OCI-LY7 (cell line): Measurements from ENCODE around the gene COL10A1.

DNA sequence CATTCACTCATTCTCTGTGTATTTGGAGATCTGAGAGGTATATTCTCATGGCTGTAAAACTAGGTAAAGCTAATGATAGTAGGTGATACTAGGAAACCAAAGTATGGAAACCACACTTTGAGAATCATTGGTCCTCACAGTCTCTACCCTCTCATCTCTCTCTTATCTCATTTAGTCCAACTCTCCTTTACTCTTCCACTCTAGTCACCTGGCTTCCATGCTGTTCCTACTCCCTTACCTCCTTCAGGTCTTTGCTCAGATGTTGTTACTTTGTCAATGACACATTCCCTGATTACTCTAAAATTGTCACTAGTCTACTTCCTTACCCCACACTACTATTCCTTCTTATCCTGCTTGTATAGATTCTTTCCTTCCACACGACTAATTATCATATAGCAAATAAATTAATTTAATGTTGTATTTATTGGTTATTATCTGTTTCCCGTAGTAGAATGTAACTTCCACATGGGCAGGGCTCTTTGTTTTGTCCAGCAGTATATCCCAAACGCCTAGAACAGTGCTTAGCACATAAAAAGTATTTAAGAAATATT, 67.5 kb downstream of the REV3L start:
- PRO-cap = no peak
- RAMPAGE, long total RNA = no peak

GRCh38 chr6:111554743-111555638, 50.7 kb downstream of the TRAF3IP2 start:
- PRO-cap = no peak
- RAMPAGE, long total RNA = no peak

DNA sequence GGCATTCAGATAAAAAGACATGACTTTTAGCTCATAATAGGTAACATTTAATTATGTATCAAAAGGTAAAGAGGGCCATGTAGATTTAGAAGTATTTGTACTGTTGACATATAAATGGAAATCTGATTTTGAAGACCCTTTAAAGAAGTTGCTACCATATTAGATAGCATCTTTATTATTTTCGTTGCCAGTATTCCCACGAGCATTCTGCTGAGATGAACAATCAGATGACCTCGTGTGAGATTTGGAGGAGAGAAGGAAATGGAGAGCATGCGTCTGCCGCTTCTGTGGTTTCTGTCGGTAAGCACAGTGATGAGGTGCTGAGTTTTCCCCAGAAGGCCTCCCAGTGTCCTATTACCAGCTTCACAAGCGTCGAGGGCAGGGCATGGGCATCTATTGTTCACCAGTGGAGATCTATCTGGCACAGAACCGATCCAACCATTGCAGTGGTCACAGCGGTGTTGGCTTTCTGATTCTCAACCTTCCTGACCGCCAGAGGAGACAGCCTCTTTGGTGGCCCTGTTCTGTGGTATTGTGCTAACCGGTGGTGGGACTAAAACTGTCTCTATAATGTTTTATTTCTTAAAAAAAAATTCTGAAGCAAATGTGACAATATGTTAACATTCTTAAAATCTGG, 29.4 kb downstream of the TRAF3IP2 start:
- PRO-cap = no peak
- RAMPAGE, long total RNA = no peak

GRCh38 chr6:111589274-111590068, 16.2 kb downstream of the TRAF3IP2 start:
- PRO-cap = no peak
- RAMPAGE, long total RNA = no peak

GRCh38 chr6:111599223-111600062, 6.2 kb downstream of the TRAF3IP2 start:
- PRO-cap = no peak
- RAMPAGE, long total RNA = no peak

GRCh38 chr6:111657091-111657641, 51.5 kb upstream of the TRAF3IP2 start:
- PRO-cap = no peak
- RAMPAGE, long total RNA = no peak

GRCh38 chr6:111686497-111687118, 80.9 kb upstream of the TRAF3IP2 start:
- PRO-cap = no peak
- RAMPAGE, long total RNA = no peak

- PRO-cap = no peak
- RAMPAGE, long total RNA = no peak
Observed at GRCh38 chr6:111708308-111708649, 102.6 kb upstream of the TRAF3IP2 start.

GRCh38 chr6:111734657-111735040, 129.0 kb upstream of the TRAF3IP2 start:
- PRO-cap = no peak
- RAMPAGE, long total RNA = no peak

- PRO-cap = no peak
- RAMPAGE, long total RNA = no peak
Observed at GRCh38 chr6:111762298-111762744, 110.9 kb downstream of the FYN start.

DNA sequence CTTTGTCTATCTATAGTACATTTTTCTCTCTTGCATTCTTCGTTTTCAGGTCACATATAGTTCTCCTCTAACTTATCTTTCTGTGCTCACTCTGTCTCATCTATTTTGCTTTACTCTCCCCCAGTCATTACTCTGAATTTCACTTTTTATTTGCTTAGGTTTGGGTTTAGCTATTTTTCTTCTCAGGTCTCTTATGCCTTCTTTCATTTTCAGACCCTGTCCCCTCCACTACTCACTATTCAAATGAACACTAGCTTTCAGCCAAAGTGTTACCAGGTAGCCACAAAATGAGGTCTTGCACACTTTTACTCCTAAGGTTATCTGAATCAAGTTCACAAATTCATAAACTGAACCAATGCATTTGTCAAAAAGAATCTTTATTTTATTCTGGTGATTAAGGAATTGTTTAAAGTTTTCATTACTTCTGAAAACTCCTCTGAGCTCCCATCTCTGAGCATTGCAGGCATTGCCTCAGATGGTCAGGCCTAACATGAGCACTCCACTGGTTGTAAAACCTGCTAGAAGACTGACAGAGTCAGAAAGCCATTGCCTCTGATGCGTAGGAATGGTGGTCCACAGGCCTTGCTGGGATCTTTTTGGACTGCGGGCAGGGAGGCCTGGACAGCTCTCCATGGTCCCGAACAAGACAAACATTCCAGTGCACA, 48.6 kb downstream of the FYN start:
- PRO-cap = no peak
- RAMPAGE, long total RNA = no peak

DNA sequence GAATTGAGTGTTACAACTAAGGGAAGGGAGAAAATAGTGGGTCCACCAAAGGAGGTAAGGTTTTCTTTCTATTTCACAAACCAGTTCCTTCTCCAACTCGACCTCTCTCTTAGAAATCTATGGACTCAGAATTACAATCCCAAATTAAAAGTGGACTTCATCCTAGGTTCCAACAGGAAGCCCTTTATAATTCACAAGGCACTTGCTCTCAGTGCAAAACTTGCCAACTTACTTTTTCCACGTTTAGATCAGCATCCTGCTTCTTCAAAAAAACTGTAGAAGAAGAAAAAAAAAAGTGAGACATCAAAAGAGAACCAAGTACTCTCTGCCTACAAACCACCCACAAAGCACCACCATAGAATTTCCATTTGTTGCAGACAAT, 26.9 kb downstream of the FYN start:
- PRO-cap = no peak
- RAMPAGE, long total RNA = no peak

- PRO-cap = no peak
- RAMPAGE, long total RNA = no peak
Observed at GRCh38 chr6:111950737-111951237, 77.5 kb upstream of the FYN start.

GRCh38 chr6:112203813-112204532, 50.4 kb downstream of the LAMA4 start:
- PRO-cap = no peak
- RAMPAGE, long total RNA = no peak

- PRO-cap = no peak
- RAMPAGE, long total RNA = no peak
Observed at GRCh38 chr6:112298681-112299279, 44.4 kb upstream of the LAMA4 start.

DNA sequence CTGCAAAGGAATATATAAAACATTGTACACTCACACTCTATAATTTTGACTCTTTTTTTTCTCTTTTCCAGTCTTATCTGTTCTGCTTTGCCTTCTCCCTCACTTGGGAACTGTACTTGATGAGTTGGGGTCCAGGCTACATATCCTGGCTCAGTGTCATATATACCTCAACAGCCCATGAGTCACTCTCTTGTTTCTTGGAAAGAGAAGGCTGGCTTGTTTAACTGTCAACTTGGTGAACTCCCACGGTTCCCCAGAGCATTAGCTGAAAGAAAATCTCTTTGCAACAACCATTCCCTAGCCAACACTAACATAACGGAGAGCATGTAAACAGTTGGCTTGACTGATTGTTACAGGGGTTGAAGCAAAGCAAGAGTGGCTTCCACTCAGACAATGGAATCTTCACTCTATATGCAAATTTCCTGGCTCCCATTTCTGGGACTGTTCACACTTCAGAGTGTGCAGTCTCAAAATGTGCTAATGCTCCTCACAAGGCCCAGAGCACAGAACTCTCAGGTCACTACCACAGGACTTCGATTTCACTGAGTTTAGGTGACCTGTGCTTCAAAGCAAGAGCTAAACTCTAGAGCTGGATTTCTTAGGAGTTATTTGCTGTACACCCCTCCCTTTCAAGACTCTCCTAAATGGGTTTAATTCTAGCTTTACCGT, 609.6 kb downstream of the RFPL4B start:
- PRO-cap = no peak
- RAMPAGE, long total RNA = no peak

DNA sequence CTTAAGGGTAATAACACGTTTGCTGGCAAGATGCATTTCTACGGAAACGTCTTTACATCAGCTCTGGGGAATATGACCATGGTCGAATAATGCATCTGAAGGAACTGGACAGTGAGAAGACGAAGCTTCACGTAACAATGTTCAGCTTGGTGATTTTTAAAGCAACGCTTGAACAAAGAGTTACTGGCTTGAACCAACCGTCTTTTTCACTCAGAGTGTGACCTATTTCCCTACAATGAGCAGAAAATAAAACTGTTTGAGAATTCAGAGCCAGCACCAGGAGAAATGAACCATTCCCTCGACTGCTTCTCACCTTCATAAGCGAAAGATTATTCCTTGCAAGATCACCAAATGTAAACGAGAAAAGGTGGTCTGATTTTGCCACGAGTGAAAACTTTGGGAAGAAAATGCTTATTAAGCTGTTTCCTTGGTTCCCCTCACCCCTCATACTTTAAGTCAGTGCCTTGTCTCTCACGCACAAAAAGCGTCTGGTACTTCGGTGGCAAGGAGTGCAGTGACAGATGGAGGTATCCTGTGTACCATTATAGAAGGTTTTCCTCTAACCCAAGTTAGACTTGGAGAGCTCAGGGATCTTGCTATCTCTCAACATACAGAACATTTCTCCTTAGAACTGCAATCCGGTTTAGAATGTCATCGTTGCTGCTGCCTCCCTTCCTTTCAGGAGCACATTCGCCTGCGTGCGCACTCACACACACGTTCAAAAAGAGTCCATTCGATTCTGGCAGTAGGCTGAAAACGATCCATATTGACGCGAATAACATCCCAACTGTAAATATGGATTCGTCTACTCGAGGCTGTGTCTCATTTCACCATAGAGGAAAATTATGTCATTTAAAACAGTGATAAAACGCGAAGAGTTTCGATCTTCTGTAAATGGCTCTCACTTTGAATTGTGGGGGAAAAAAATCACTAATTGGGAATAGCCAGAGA, 1.2 kb upstream of the MARCKS start:
- PRO-cap = no peak
- RAMPAGE, long total RNA = no peak

DNA sequence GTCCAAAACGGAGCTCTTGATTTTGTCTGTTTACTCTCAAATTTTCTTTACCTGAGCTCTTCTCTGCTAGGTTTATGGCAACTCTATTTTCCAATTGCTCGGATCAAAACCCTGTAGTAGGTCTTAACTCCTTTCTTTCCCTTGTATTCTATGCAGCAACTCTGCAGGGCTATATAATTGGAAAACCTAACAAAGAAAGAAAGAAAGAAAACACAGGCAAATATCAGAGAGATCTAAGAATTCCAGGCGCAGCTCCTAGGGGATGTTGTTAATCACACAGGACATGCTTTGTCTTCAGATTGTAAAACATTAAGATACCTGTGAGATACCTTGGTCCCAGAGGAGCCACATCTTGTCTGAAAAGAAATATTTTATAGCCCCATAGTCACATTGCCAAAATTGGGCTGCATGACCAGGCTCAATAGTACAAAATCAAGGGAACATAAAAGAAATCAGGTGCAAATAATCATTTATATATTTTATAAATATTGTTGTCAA, 747.8 kb upstream of the HS3ST5 start:
- PRO-cap = no peak
- RAMPAGE, long total RNA = no peak

DNA sequence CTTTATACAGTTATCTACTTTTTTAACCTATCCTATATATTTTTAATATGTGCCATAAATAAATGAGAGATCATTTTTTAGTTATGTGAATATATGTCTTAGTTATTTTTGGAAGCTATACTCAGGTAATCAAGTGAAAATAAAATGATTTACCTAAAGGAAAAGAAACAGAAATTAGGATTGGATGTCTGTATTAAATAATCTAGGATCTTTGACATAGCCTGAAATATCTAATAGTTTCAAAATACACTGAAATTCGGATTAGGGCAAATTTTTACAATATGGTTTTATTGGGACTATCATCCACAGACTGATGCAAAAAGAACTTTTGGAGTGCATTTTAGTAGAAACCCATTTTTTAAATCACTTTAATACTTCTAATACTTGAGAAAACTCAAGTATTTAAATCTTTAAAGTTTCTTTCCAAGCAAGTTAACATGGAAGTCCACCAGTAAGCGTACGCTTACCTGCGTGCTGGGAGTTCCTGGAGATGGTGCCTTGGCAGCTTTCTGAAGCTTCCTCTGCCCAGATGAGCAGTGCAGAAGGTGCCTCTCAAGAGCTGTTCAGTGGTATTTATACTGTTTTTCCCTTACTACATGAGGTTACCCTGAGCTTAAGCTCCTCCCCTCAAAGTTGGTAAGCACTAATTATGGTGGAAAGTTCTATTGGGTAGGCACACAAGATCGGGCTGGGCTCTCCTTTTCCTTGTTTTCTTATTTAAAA, at the start of gene COL10A1:
COL10A1 (minus strand) TSS at position 547 of the 723 bp plus-strand sequence.
- PRO-cap = no peak
- RAMPAGE, long total RNA = no peak

DNA sequence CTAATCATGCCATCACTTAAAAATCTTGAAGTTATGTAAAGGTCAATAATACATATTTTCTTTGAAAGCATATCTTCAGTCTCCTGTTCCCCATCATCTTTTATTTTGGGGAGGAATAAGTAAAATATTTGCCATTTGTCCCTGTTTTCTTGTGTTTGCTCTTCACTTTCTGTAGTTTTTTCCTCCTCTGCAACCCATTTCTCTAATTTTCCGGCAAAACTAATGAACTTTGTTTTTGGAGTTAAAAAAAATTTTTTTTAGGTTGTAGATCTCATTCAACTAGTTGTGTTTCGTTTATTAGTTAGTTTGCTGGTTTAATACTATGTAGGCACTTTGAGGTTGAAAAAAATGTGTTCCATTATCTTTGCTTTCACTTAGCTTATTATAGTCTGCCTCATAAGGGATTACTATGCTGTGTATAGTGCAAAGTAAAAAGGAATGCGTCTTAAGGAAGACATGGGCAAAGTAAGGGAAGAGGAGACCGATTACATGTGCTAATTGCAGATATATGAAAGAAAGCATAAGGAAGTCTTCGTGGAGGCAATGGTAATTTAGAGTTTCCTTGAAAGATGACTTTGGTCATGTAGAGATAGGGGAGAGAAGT, 30.2 kb upstream of the COL10A1 start:
- PRO-cap = no peak
- RAMPAGE, long total RNA = no peak